Fallopian tube (tissue), 1 donor: ENCODE measurements around a stretch of chr7.

DNA sequence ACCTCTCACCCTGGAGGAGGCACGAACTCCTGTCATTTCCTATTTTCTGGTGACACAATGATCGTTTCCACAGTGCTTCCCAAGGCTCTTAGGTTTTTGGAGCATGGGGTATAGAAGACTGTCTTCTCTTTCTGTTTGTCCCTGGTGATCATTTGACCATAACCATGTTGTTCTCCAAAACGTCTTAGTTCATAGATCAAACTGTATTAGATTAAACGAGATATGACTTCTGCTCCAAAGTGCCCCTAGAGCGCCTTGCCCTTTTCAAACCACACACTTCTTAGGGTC lies 179.2 kb downstream of the ATP6V0E2 start:
- PRO-cap: no peak

- PRO-cap: no peak
Measured at GRCh38 chr7:150312845-150313647, 10.1 kb upstream of the LRRC61 start.

GRCh38 chr7:150374016-150374860 lies 4.9 kb upstream of the ZNF775 start:
- PRO-cap: no peak

- PRO-cap: unidirectional peak, minus-strand start at chr7:150379962; unidirectional peak, minus-strand start at chr7:150380097
Measured at GRCh38 chr7:150379742-150380508, 795 bp downstream of the ZNF775 start.

DNA sequence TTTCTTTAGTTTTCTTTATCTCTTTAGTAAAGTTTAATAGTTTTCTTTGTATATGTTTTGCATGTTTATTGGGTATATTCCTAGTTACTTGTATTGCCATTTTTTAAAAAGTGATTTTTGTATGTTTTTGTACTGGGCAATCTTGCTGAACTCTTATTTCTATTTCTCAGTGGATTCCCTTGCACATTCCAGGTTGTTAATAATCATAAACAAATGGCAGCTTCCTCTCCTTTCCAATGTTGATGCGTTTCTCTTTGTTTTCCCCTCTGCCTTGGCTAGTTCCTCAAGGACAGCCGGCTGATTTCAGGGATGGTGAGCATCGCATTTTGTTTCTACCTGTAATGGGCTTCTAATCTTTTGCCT lies 11.3 kb upstream of the ENSG00000284691 start:
- PRO-cap: no peak

DNA sequence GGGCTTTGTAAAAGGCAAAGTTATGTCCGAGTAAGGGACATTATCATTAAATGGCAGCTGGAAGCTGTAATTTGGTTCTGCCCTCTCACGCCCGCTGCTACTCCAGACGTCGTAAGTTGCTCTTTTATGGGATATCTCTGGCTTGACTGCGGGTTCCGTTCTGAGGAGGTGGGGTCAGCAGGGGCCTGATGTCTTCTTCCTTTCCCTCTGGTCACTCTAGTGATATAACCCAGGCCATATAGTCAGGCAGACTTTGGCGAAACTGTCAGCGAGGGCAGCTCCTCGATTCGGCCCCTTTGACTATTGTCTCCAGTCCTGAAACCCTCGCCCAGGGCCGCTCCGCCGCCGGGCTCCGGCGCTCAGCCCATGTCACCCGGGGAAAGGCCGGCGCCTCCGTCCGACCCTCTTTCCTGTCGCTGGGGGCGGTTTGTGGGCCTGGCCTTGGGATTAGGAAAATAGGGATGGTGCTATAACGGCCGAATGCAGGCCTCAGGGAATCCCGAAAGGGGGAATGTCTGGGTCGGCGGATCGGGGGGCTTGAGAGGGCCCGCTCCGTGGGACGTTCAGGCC lies 829 bp upstream of the ENSG00000284691 start:
- PRO-cap: unidirectional peak, plus-strand start at position 151 of the sequence; bidirectional peak, plus-strand start at position 306 of the sequence, minus-strand start at position 298 of the sequence

DNA sequence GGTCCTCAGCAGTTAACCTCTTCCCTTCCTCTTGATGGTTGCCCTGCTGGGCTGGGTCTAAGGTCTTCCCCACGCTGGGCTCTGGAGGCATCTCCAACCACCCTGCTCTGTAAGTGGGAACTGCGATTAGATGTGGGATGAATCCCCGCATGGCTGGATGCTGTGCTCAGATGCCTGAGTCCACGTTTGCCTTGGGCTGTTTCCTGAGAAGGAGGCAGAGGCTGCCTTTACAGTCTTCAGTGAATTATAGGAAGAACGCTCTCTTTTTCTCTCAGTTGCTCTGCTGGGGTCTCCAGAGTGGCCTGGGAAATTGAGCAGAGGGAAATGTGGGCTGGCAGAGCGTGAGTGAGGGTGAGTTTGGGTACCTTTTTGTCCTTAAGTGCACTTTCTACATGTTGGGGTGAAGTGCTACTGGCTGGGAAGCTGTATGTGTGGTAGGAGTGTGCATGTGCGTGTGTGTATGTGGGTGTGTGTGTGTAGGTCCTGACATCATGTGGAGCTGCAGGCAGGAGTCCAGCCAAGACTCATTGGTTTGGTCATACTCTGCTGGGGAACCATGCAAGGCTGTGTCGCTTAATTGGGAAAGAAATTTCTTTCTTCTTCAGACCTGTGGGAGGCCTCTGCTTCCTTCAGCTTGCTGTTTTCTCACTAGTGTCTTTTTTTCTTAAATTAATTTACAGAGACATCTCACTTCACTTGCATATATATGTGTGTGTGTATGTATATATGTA lies 1.6 kb downstream of the GIMAP8 start:
- PRO-cap: no peak

DNA sequence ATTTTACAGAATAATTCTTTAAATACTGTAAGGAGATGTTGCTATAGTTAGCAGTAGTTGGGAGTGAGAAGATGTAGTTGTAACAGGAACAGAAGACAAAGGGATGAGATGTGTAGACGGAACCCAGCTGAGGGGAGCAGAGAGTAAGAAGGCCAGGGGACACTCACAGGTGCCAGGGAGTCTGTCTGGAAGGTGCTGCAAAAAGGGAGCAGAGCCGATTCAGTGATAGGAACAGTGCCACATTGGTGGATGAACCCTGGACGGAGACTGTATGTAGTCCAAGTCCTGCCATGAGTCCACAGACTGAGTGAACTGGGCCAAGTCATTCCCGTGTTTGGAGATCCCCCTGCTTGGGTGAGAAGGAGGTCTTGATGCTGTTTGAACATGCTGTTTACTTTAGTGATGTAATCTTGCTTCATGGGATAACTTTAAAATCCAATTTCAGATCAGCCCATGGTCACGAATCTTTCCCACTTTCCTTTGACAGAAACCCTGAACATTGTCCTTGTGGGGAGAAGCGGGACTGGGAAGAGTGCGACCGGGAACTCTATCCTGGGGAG lies 26.3 kb downstream of the GIMAP8 start:
- PRO-cap: no peak

DNA sequence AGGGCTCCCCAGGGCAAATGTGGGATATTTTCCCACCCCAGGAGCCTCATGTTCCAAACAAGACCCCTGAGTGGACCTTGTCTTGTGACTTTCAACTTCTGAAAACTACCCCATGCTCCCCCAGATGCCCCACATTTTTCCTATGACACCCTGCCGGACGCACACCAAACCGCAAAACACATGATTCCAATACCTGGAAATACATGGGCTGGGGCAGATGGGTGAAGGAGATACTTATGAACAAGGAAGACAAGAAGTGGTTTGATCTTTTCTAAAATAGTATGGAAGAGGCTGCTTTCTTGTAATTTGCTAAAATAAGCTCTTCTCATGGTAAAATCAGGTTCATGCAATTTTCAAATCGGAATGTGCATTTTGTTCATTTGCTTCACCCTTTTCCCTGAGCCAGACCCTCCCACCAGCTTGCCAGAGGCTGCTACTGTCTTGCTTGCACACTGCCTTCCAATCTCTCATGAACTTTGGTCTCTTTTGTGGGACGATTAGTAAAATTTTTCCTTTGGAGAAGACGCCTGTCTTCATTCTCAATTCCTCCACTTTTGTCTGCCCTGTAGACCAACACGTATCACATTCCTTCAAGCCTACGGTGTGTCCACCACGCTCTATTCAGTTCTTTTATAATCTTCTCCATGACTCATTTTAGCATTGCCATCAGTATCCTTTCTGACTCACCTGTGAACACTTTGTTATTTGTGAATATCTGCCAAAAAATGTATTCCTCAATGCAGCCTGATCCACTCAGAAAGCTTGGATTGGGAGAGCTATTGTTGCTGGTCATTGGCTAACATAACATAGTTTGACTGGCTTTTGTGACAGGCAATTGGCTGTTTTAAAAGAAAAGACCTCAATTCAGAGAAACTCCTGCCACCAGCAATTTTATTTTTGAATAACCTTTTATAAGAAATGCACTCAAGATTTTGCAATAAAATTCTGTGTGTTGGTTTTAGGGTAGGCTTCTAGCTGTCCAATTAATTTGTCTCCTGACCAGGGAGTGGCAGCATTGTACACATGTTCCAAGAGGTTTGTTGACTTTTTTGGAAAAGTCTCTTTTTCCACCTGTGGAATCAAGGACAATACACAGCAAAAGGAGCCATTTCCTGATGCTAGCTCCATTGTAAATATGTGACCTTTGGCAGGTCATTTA lies 1.4 kb downstream of the GIMAP5 start:
- PRO-cap: unidirectional peak, minus-strand start at position 605 of the sequence

GRCh38 chr7:150743472-150744043 lies 6.3 kb downstream of the GIMAP5 start:
- PRO-cap: no peak

GRCh38 chr7:150753002-150753719 lies 15.9 kb downstream of the GIMAP5 start:
- PRO-cap: no peak

GRCh38 chr7:150754222-150754692 lies 17.0 kb downstream of the GIMAP5 start:
- PRO-cap: no peak

DNA sequence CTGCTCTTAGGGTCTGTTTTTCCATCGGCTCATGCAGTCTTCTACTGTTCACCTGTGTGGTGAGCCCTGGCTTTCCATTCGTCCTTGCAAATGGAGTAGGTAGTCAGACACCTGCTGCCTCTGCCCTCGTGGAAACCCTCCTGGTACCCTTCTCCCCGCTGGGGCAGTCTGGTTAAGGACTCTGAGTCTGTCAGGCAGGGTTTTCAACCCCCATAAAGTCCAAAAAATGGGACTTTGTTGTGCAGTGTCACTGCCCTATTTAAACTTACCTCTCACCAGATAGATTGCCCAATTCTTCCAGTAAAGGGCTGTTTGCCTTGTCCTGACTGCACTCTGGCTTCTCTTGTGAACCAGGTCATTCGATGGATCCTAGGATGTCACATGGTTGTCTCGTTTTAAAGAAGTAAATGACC lies 22.2 kb downstream of the TMEM176B start:
- PRO-cap: no peak

DNA sequence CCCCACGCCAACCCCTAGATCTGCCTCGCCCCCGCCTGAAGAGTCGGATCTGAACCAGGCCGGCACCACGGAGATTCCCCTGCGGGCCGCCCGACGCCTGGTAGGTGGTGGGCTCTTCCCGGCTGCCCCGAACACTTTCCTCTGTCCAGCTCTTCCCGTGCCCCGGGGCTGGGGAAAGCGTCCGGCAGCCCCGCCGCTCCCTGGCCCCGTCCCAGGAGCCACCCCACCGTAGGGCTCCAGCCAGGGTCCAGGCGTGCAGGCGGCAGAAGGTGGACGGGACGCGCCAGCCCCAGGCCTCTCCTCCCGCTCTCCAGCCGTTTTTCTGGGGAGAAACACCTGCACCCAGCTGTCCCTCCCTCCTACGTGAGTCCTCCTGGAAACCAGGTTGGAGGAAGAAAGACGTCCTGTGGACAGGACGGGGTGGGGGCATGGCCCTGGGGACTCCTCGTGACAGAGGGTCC lies 339 bp downstream of the TMEM176B start:
- PRO-cap: no peak

- PRO-cap: no peak
Measured at GRCh38 chr7:150954469-150955150, 23.5 kb downstream of the KCNH2 start.

DNA sequence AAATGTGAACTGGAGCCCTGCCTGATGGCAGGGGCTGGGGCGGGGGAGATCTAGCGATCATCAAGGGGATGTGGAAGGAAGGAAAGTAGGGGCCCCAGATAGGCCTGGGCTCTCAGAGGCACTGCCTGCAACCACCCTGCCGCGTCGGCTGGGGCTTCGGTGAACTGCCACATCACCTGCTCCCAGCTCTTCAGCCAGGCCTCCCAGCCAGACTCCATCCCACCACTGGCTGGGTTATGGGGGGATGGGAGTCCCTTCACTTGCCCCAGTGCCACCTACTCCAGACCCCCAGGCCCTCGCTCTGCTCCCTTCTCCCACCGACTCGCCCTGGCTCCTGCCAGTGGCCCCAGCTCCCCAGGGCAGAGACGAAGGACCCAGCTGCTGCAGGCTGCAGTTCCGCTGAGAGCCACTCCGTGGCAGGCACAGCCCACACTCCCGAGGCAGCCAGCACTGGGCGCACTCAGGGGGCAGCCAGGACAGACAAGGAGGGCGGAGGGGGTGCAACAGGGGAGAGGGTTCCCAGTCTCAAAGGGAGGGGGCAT lies 15.3 kb downstream of the KCNH2 start:
- PRO-cap: unidirectional peak, minus-strand start at position 348 of the sequence

DNA sequence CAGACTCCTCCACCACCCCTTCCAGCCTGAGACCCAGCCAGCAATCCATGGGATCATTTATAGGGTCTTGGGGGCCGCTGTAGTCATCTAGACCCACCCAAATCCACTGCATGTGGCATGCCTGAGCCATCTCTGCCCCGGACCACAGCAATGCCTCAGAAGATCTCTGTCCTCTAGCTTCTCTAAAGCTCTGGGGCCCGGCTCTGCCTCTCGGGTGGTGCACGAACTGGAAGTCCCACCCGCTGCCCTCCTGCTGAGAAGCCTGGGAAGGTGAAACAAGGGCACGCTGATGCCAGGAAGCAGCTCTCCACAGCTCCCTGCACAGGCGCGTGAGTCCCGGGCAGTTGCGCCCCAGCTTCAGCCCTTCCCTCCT lies 12.9 kb downstream of the KCNH2 start:
- PRO-cap: no peak

DNA sequence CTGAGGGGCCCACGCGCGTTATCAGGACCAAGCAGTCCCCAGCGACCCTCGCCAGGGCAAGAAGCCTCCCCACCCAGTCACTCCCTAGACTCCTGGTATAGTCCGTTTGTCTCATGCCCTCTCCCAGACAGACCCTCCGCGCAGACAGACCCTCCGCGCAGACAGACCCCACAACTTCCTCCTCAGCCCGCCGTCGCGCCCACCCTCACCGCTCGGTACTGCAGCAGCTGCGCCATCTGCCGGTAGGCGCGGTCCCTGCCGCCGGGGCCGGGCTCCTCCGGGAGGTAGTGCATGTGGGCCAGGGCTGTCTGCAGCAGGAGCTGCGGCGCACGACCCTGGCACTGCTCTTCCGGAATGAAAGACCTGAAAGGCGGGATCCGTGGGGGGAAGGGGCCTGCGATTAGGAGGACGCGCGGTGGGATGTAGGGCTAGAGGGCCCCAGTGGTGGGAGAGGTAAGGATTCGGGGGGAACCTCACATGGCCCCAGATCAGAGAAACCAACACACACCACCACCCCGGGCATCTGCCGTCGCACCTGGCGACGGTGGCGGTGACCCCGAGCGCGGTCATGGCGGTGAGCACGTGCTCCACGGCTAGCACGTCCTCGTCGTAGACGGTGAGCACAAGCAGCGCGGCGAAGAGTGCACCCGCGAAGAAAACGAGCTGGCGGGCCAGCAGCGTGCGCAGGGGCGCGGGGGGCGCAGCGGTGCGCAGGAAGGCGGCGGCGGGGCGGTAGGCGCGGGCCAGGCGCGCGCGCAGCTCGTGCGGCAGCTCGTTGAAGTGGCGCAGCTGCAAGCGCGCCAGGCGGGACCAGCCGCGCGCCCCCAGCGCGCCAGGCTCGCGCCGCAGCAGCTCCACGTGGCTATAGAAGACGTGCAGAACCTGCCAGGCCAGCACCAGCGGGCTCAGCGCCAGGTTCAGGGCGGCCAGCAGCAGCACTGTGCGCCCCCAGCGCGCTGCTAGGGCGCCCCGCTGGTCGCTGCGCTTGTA lies 5.9 kb downstream of the ATG9B start:
- PRO-cap: unidirectional peak, plus-strand start at position 292 of the sequence

- PRO-cap: unidirectional peak, plus-strand start at chr7:151027315
Measured at GRCh38 chr7:151027039-151027668, 1.1 kb upstream of the ABCB8 start.

- PRO-cap: no peak
Measured at GRCh38 chr7:151035622-151036211, 7.5 kb downstream of the ABCB8 start.